Measurements from ENCODE around the genes OR1D5, OR1D2 and SPNS2.

DNA sequence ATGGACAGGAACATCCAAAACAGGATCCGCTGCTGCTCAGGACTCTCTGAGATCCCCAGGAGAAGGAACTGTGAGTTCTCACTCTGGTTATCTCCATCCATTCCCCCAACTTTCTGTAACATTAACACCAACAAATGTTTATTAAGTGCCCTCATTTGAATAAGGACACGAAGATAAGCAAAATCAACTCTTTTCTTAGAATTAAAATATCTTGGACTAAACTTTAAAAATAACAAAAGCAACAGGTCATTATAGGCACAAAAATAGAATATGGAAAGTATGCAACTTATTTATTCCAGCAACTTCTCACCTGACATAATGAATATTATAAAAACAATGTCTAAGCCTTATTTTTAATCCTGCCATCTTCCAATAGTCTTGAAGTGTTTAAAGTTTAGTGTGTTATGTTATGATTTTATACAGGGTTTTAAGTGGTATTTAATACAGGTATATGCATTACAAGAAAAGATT, at the start of gene OR1D5:
TSS of gene OR1D5 (minus strand) at position 101 of the 471 bp plus-strand sequence.
- PRO-cap: no peak

GRCh38 chr17:3104307-3104640, at the start of gene OR1D2:
TSS of gene OR1D2 (minus strand) at chr17:3104422.
- PRO-cap: no peak

- PRO-cap: no peak
Observed at GRCh38 chr17:3167587-3168115, 29.7 kb upstream of the OR1A2 start.

DNA sequence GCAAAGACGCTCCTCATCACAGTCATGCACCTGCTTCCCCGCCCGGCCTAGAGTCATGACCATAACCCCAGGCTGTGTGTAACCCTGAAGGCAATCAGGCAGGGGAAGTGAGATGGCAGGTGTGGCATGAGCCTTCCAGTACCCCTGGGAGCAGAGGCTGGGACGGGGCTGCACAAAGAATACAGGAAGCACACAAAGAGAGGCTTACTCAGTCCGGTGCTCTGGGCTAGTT, 9.4 kb downstream of the CTNS start:
- PRO-cap: no peak

GRCh38 chr17:3719733-3720461, 3.8 kb upstream of the HASPIN start:
- PRO-cap: unidirectional peak, plus-strand start at chr17:3720232

DNA sequence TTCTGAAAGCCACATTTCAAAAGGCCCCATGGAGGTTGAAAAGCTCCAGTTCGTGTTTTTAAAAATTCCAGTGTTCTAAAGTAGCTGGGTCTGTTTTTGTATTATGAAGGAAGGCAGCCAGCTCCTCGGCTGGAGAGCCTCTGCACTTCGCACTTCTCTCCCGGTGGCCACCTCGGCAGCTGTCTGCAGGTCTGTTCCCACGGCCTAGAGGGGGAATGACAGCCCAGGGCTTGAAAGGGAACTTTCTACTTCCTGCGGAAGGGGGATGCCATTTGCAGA, 17.0 kb downstream of the HASPIN start:
- PRO-cap: no peak

DNA sequence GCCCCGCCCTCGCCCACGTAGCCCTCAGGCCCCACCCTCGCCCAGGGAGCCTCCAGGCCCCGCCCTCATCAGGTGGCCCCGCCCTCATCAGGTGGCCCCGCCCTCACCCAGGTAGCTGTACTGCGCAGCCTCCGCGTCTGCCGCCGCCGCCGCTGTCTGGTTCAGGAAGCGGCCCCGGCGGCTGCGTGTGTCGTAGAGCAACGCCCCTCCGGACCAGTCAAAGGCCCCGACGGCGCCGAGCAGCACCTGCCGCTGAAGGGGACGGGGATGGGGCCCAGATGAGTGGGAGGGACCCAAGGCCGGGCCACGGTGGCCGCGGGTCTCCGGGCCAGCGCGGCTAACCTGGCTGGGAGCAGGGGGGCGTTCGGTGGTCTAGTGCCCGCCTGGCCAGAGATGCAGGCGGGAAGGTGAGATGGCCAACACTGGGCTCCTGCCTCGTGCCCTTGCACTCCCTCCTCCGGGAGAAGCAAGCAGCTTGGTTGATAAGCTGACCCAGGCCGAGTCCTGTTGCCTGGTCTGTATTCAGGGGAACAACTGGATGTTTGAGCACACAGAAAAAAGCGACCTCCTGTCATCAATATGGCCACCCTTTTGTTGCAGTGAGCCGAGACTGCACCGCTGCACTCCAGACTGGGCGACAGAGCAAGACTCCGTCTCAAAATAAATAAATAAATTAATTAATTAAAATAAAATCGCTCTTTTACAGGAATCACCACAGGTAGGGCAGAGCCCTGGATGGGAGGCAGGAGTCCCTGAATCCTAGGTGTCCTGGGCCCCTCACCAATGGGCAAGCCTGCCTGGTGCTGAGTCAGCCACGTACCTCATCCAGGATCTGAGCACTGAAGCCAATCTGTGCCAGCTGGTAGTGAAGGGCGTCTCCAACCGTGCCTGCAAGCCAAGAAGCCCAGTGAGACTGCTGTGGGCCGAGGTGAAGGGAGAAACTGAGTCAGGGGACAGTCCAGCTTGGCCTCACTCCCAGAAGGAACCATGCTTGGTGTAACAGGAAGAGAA, 31.6 kb downstream of the HASPIN start:
- PRO-cap: unidirectional peak, plus-strand start at position 155 of the sequence

GRCh38 chr17:3770421-3770938, 30.5 kb downstream of the ITGAE start:
- PRO-cap: no peak

DNA sequence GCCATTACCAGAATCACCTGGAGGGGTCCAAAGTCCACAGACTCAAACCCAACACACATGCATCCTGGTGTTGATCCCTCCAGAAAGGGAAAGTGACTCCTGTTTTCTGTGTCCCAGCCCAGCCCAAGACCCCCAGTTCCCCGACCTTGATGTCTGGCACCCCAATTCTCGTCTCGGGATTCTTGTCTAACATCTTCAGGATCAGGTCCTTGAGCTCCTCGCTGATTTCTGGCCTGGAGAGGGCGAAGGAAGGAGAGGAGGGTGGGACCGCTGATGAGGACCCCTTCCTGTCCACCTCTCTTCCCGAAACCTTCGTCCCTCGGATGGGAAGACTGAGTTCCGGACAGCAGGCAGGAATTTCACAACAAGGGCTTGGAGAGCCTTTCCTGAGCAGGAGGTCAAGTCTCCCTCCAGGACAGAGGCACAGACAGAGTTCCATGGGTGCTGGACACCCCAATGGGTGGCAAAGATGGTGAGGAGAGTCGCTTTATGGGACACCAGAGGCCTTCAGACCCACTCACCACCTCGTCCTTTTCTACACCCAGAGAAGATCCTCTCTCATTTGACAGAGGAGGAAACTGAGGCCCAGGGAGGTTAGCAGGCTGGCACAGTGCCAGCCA, 23.1 kb downstream of the CAMKK1 start:
- PRO-cap: no peak

GRCh38 chr17:3892679-3892856, 285 bp downstream of the CAMKK1 start:
- PRO-cap: no peak

- PRO-cap: unidirectional peak, minus-strand start at chr17:3921696
Observed at GRCh38 chr17:3920849-3922092, 5.0 kb upstream of the P2RX1 start.

DNA sequence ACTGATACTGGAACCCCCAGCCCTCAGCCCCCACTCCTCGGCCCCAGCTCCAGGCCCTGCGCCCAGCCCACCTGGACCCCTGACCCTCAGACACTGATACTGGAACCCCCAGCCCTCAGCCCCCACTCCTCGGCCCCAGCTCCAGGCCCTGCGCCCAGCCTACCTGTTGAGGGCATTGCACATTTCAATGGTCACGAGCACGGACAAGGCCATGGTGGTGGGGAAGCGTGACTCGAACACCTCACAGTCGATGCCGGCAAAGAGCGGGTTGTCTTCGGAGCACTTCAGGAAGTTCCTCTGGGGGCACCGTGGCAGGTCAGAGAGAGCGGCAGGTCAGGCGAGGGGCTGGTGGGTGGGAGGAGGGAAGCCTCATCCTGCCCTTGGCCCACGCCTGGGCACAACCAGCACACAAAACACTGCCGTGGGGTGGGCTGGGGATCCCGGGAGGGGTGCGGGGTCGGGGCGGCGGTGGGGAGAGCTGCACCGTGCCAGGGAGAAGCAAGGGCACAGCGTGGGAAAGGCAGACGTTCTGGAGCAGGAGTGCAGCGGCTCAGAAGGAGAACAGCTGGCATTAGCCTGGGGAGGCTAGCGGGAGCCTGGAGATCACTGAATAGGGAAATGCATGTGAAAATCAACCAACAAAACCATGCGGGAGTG, 14.0 kb upstream of the P2RX1 start:
- PRO-cap: no peak

DNA sequence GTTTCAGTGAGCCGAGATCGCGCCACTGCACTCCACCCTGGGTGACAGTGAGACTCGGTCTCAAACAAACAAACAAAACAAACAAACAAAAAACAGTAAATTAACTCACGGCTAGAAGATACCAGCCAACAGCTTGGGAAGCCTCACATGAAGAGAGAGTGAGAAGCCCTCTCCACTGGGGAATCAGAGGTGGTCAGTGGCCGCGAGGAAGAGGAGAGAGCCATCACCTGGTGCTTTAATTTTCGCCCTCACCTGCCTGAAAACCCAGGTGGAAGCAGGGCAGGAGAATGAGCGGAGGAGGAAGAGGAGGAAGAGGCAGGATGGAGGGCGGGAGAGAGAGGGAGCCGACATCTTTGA, 36.6 kb upstream of the ATP2A3 start:
- PRO-cap: no peak

DNA sequence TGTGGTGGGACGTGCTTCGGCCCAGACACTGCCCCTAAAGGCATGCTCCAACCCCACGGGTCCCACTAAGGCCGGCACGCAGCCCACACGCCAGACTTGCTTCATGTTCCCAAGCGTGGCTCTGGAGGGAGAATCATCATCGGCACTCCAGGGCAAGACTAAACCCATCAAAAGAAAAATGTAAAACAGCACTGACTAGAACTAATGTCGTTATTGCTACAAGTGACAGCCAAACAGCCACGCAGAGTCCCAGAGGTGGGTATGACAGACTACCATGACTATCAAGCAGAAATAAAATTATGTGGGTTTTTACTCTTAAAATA, 41.5 kb upstream of the ATP2A3 start:
- PRO-cap: no peak

- PRO-cap: no peak
Observed at GRCh38 chr17:4074949-4075598, 67.8 kb downstream of the ZZEF1 start.

DNA sequence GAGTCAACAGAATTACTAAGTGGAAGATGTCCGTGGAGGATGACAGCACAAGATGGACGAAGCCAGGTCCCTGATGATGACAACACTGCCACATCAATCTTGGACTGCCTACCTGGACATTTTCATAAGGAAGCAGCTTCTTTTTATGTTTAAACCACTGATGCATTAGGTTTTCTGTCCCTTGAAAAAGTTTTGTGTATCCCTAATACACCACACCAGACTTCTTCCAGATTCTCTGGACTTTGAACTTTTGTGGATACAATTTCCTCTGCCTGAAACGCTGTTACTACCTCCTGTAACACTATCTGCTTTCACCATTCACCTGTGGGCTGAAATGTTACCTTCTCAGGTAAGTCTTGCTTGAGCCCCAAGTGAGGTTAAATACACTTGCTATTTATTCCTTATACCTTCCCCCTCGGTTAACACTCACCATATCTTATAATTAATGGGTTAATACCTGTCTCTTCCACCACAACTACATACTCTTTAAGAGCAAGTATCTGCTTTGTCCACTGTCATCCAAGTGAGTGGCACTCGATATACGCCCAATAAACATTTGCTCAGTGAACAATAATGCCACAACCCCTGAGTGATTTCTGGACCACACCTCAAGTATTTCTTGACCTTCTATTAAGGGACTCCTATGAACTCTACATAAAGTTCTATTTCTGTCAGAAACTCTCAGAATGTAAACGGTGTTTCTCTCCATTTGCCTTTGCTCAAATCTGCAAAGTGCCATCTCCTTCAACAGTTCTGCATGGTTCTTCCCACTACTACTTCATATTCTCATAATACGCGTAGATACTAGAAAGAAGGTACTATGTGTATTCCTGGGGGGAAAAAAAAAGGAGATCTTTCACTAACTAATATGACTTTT, 2.6 kb downstream of the ZZEF1 start:
- PRO-cap: unidirectional peak, minus-strand start at position 525 of the sequence

GRCh38 chr17:4186429-4187039, 43.5 kb downstream of the CYB5D2 start:
- PRO-cap: no peak

DNA sequence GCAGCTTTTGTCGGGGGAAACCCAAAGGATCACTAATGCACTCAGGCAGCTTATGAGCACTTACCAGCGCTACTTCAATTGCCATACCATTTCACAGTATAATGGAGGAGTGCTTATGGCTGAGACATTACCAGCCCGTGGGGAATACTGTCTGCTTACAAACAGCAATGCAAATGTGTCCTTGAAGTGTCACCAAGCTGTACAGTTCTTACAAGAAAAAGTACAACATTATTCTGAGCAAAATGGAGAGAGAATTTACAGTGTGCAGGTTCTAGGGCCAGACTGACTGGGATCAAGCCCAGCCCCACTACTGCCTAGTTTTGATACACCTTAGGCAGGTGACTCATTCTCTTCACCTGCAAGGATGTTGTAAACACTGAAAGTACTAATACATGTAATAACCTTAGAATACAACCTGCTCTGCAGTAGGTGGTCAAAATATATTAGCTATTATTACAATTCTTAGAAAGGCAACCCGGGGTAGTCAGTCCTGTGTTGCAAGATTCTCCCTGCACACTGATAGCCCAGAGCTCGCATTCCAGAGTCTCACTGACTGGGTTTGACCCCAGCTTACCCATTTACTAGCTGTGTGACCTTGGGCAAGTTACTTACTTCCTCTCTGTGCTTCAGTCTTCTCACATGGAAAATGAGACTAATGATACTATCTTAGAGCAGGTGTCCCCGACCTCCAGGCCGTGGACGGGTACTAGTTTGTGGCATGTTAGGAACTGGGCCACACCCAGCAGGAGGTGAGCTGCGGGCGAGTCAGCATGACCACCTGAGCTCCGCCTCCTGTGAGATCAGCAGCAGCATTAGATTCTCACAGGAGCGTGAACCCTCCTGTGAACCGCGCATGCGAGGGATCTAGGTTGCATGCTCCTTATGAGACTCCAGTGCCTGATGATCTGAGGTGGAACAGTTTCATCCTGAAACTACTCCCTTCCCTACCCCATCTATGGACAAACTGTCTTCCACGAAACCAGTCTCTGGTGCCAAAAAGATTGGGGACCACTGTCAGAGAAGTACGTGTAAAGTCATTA, 16.0 kb downstream of the ANKFY1 start:
- PRO-cap: unidirectional peak, minus-strand start at position 284 of the sequence

DNA sequence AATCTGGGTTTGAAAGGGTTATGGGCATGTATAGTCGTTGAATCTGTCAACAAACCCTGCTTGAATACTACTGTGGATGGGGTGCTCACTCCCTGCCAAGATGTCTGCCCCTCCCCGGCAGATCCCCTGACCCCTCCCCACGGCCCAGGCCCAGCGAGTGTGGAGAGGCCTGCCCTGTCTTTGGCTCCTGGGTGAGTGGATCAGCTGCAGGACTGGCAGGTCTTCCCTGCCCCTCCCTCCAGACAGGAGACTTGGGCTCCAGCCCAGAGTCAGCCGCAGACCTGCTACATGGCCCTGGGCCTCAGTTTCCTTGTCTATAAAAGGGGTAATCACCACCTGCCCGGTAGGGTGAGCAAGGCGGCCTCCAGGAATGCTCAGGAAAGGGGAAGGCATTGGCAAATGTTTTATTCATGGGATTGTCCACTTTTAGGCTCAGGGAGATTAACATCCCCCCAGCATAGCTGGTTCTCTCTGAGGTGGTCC, 18.6 kb upstream of the SPNS2 start:
- PRO-cap: unidirectional peak, minus-strand start at position 189 of the sequence

DNA sequence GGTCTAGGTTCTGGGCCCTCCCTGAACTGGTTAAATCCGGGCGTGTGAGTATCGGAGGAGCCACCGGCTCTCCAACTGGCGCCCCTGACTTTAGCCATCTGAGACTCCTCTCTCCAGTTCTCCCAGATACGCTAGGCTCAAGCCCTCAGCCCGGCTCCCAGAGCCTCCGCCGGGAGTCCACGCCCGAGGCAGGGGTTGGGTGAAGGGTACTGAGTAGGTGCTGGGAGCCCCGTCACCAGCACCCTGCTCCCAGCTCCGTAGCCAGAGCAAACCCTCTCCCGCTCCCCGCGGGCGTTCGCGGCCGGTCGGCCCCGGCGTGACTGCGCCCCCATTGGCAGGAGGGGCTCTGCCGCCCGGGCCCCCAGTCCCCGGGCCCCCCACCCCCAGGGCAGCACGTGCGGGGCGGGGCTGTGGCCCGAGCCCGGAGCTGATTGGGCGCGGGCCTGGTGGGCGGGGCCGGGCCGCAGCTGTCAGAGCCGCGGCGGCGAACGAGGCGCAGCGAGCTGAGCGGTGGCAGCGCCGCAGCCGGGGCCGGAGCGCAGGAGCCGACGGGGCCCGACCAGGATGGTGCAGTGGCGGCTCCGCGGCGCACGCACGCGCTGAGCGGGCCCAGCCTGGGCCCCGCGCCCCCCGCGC, at the start of gene SPNS2:
TSS of gene SPNS2 (plus strand) at position 496 of the 636 bp plus-strand sequence.
- PRO-cap: bidirectional peak, plus-strand start at position 541 of the sequence, minus-strand start at position 322 of the sequence

Measured in duodenum (tissue), 1 donor.